LHCN-M2 (cell line): ENCODE measurements around a stretch of chr6.

DNA sequence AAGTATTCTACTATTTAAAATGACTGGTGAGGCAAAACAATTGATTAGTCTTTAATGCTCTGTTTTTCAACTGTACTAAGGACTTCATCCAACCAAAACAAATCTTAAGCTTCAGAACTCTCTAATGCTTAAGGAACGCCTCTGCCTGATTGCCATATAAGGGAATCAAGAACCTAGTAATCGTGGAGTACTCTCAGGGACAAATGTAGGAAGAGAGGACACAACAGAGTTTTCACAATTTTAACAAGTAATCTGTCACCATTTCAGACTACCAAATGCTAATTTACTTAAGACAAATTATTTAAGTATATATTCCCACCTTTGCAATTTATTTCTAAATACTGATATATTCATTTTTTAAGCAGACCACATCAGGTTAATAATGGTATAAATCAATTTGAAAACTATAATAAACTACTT is 16.0 kb downstream of the FBXO30 start:
- RAMPAGE, long total RNA: no peak

- RAMPAGE, long total RNA: no peak
Measured at GRCh38 chr6:145964702-145964905, 446 bp upstream of the SHPRH start.

GRCh38 chr6:146876350-146877043 is 277.7 kb downstream of the ADGB start:
- RAMPAGE, long total RNA: no peak

DNA sequence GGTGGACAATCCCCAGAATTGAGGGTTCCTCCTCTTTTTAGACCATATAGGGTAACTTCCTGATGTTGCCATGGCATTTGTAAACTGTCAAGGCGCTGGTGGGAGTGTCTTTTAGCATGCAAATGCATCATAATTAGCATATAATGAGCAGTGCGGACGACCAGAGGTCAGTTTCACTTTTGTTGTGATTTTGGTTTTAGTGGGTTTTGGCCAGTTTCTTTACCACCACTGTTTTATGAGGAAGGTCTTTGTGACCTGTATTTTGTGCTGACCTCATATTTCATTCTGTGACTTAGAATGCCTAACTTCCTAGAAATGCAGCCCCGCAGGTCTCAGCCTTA is 288.5 kb downstream of the ADGB start:
- RAMPAGE, long total RNA: no peak

DNA sequence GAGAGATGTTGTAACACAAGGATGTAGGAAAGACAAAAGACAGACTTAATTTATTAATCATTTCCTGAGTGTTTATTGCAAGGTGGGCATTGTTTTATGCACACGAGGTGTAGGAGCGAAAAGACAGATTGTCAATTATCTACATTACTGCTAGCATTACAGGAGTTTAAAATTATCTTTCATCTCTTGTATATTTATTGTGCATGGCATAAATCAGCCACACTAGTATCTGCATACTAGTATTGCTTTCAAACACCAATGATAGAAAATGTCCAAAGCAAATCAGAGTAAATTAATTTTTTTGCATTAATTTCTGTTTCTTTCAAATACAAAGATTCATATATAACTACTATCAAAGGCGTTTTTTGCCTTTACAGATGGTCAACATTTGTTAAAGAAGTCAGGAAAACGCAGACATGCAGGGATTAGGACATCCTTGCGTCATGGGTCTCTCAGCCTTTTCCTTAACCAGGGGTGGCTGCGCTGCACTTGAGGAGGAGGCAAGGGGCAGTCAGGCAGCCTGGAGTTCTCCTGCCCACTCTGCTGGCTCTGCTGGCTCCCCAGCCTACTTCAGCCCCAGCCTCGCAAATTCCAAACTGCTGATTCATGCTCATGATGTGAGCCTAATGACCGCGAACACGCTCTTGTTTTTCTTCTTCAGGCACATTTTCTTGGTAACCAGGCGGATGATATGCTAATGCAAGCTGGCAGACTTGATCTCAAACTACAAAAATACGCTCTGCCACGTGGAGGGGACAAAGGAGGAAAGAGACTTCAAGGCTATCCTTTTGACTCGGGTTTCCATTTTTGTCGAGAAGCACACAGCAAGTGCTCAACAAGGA is 290.5 kb upstream of the STXBP5 start:
- RAMPAGE, long total RNA: no peak

DNA sequence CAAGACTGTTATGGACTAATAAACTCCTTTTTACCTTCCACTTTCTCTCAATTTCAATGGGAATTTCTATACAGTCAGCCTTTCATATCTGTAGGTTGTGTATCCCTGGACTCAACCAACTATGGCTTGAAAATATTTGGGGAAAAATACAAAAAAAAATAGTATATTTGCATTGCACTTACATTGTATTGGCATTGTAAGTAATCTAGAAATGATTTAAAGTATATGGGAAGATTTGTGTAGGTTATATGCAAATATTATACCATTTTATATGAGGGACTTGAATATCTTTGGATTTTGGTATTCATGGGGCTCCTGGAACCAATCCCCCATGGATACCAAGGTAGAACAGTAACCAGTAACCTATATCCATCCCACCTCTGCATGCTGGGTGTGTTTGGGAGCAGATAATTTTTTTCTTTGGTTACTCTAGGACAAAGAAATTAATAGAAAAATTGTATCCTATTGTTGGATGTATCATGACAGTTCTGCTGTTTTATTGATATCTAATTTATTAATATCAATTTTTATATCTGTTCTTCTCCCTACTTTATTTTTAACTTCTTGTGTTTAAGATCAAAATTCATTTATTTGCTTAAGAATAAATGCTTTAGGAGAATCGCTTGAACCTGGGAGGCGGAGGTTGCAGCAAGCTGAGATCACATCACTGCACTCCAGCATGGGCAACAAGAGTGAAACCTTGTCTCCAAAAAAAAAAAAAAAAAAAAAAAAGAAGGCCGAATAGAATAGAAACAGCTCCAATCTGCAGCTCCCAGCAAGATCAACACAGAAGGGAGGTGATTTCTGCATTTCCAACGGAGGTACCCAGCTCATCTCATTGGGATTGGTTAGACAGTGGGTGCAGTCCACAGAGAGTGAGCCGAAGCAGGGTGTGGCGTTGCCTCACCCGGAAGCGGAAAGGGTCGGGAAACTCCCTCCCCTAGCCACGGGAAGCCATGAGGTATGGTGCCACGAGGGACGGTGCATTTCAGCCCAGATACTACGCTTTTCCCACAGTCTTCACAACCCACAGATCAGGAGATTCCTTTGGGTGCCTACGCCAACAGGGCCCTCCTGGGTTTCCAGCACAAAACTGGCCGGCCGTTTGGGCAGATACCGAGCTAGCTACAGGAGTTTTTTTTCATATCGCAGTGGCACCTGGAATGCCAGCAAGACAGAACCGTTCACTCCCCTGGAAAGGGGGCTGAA is 46.4 kb downstream of the STXBP5 start:
- RAMPAGE, long total RNA: no peak

DNA sequence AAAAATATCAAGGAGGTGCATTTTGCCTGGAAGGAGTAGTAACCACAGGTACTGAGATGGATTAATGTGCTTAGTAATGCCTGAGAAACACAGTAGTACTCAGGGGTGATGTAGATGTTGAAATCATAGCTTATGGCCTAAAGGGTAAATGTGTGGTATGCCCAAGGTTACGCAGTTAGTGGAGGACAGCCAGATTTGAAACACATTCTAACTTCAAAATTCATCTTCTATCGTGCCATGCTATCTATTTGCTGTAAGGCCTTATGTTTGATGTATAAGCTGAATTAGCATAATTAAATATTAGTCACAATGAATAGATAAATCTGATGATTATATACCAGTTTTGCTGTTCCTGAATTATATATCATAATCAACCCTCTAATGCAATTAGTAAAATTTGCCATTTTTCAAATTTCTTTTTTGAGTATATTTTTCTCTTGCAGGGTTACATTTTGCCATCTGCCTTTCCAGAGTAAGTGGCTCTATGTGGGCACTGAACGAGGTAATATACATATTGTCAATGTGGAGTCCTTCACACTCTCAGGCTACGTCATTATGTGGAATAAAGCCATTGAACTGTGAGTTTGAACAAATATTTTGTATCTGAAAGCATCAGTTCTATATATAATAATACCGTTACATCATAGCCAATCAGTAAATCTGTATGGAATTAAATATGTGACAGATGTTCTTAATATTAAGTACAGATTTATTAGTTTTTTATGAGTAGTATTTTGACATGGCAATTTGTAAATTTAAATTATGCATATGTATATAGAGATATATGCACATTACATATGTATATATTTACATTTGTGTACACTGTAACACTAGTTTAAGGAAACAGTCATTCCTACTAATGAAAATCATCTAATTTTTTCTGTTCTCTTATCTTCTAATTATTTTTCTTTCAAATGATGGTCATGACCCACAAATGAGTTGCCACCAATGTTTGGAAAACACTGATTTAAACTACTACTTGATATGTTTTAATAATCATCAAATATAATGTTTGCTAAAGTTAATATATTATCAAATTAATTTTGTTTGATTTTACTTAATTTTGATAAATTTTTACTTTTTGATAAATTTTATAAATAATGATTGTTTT is 56.3 kb downstream of the STXBP5 start:
- RAMPAGE, long total RNA: no peak

GRCh38 chr6:147313633-147314572 is 109.7 kb downstream of the STXBP5 start:
- RAMPAGE, long total RNA: no peak

DNA sequence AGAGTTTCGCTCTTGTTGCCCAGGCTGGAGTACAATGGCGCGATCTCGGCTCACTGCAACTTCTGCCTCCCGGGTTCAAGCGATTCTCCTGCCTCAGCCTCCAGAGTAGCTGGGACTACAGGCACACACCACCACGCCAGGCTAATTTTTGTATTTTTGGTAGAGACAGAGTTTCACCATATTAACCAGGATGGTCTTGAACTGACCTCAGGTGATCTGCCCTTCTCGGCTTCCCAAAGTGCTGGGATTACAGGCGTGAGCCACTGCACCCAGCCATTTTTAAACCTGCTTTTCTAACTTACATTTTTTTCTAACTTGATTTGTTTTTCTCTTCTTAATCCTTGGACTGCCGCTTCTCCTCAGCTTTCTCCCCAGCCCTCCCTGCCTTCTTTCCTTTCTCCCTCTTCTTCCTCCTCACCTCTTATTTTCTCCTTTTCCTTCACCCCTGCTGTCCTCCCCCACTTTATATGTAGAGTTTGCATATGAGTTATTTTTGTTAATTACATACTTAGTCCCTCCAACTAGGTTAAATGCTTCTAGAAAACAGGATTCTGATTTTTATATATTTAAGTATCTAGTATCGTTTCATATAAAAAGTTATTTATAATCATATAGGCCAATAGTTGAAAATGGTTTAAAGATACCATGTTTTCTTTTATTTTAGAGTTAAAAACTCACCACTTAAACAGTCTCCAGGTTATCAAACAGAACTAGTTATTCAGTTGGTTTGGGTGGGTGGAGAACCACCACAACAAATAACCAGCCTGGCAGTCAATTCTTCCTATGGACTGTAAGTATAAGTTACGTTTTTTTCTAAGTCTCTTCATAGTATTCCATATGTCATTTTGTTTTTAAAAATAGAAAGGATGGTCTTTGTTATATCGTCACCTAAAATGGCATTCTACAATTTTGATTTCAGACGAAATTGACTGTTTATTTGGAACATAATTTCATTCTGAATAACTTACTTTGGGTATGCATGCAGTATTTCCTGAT is 120.4 kb downstream of the STXBP5 start:
- RAMPAGE, long total RNA: no peak

- RAMPAGE, long total RNA: no peak
Measured at GRCh38 chr6:147384699-147385406, 123.6 kb upstream of the SAMD5 start.

DNA sequence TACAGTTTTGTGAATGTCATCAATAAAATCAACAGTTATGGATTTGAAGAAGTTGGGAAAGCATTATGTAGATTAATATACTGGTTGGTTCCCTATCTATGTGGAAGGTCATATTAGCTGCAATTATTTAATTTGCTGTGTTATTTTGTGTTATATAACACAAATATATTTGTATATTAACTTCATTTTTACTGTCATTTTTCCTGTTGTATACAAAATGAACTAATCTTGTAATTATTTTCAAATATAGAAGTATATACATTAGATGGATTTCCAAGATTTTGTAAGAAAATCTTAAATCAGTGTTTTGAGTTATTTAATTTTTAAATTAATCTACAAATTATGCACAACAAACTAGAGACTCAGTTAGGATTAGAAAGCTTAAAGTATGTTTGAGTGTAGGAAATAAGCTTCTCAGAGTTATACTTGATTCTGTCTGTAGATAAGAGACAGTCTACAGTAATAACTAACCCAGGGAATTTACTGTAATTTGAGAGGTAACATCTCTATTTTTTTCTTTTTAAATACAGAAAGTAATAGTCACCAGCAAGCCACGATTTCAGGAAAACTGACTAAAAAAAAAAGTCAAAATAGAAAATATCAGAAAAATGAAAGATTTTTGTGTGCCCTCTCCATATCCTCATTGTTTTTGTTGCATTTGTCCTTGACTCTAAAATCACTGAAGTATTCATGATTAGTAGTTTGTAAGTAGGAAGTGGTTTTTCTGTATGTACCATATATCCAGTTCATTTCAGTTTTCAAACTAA is 121.6 kb upstream of the SAMD5 start:
- RAMPAGE, long total RNA: no peak

DNA sequence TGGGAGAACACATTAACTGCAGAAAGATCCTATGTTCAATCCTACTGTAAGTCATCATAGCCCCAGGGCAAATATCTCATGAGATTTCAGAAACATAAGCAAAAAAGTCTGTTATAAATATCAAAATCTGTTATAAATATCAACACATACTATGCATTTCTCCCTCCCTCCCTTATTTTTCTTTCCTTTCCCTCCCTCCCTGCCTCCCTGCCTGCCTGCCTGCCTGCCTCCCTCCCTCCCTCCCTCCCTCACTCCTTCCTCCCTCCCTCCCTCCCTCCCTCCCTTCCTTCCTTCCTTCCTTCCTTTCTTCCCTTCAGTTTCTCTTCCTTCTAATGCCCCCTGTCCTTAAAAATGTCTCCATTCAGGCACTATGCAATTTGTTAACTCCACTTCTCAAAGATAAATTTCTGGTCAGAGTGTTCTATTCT is 267.2 kb upstream of the SASH1 start:
- RAMPAGE, long total RNA: no peak

GRCh38 chr6:148239338-148239770 is 103.3 kb upstream of the SASH1 start:
- RAMPAGE, long total RNA: no peak

DNA sequence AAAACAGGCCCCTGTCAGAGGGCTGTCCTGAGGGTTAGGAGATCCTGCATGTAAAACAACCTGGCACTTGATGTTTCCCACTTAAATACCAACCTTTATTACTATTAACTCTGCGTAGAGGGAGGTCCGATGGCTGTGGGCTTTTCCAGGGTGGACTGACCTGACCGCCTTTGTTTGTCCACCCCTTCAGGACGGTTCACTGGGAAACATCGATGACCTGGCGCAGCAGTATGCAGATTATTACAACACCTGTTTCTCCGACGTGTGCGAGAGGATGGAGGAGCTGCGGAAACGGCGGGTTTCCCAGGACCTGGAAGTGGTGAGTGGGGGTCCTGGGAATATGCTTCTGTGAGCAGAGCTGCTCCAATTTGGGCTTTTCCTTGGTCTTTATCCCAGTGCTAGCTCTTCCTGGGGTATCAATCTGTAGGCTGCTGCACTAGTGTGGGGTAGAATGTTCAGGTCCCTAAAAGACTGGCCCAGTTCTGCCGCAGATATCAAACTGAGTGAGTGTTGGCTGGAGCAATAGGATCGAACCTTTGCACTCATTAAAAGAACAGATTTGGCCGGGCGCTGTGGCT is 47.4 kb downstream of the SASH1 start:
- RAMPAGE, long total RNA: no peak

- RAMPAGE, long total RNA: no peak
Measured at GRCh38 chr6:148508282-148508990, 165.8 kb downstream of the SASH1 start.

GRCh38 chr6:148521009-148521701 is 178.5 kb downstream of the SASH1 start:
- RAMPAGE, long total RNA: no peak

GRCh38 chr6:148566310-148566731 is 180.5 kb upstream of the UST start:
- RAMPAGE, long total RNA: no peak

DNA sequence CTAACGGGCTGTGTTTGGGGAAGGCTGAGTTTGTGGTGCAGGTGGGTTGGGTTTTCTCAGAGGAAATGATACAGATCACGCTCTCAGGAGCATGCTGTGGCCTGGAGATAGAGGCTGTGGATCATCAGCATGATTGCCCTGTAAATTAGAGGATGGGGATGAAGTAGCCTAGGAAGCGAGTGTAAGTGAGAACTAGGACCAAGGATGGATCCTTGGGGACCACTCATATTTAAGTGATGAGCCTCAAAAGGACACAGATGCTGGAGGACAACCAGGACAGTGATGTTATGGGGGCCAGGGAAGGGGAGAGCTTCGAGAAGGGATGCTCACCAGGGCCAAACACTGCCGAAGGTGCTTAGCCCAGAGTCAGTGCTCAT is 51.5 kb downstream of the UST start:
- RAMPAGE, long total RNA: no peak

- RAMPAGE, long total RNA: no peak
Measured at GRCh38 chr6:148830895-148831505, 84.2 kb downstream of the UST start.

DNA sequence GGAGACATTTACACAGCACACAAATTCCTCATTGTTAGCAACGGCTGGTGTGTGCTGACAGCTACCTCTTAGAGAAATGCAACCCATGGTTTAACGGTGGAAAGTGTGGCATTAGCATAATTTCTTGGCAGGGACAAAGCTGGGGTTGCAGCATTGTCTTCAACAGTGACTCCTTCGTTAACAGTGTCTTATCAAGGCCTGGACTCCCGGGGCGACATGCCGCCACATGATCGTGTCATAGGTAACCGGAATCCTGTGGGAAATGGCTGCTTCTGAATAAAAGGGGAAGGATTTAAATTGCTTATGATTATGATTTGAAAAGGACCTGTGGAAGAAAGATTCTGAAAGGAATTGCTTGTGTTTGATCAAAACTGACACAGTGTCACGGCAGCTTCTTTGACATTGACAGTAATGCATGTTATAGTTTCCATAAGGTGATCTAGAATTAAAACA is 128.0 kb downstream of the UST start:
- RAMPAGE, long total RNA: no peak